ENCODE data around the gene SYCE1.

GRCh38 chr10:133536878-133537487 is 9.8 kb downstream of the CYP2E1 start:
- RRBS, result no CpG with 5 or more reads among the region's 6 CpGs

DNA sequence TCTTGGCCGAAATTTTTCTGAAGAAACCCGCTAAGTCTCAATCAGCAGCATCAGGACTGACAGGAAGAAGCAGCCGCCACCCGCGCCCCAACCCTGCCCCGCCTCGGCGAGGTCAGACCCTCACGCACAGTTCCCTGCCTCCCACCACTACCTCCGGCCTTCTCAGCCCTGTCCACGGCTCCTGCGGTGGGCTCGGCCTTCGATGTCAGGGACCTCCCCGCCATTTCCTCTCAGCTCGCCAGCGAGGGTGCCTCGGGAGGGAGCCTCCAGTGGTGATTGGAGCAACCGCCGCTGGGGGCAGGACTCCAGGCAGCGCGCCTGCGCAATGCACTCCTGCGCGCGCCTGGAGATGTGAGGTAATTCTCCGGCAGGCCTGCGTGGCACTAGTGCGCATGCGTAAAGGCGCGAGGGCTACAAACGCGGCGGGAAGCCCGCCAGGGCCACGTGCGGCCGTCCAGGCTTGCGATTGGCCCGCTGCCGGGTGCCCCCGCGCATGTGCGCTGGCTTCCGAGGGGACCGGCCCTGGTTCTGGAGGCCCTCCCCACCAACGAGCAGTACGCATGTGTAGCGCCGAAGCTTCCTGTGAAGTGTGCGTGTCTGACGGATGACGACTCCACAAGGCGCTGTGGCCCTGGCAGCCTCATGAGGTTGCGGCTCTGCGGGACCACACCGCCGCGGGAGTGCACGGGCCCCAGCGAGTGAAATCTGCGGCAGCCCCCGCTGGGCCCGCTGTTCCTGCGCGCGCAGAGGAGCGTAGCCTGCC is at the start of gene SYCE1:
TSS of gene SYCE1 (minus strand) at position 278 of the 763 bp plus-strand sequence.
- RRBS, result 38% methylated on average over 9 of the region's 69 CpGs

Data from foreskin fibroblast (primary cell).